ENCODE results near the genes DLST, ACYP1 and NEK9.

- PRO-cap, 6 experiments: no peak in any of the 6 experiments
- RAMPAGE, long total RNA, 2 experiments: no peak in any of the 2 experiments
- RRBS: no CpG with 5 or more reads among the region's 5 CpGs
Observed at GRCh38 chr14:74283448-74283734, 19.3 kb downstream of the ABCD4 start.

GRCh38 chr14:74510528-74511360 lies 17.2 kb downstream of the ISCA2 start:
- PRO-cap, 6 experiments: peak in 1 of 6 experiments; most common plus-strand start chr14:74511102 (in 1); most common minus-strand start chr14:74511028 (in 1)
- RAMPAGE, long total RNA, 2 experiments: no peak in any of the 2 experiments
- RRBS: 79% methylated on average over 3 of the region's 24 CpGs

GRCh38 chr14:74617356-74617738 lies 5.3 kb upstream of the LTBP2 start:
- PRO-cap, 6 experiments: peak in 1 of 6 experiments; most common plus-strand start chr14:74617607 (in 1); most common minus-strand start chr14:74617531 (in 1)
- RAMPAGE, long total RNA, 2 experiments: no peak in any of the 2 experiments
- RRBS: no CpG with 5 or more reads among the region's 5 CpGs

- PRO-cap, 6 experiments: no peak in any of the 6 experiments
- RAMPAGE, long total RNA, 2 experiments: no peak in any of the 2 experiments
- RRBS: no CpG with 5 or more reads among the region's 5 CpGs
Observed at GRCh38 chr14:74792566-74793056, 29.5 kb downstream of the YLPM1 start.

GRCh38 chr14:74881504-74882075 lies at the start of gene DLST:
TSS of gene DLST (plus strand) at chr14:74881916.
- PRO-cap, 6 experiments: peak in 6 of 6 experiments; most common plus-strand start chr14:74881942 (in 5); most common minus-strand start chr14:74881811 (in 3)
- RAMPAGE, long total RNA, 2 experiments: start-site peak on the plus strand in 2 of 2 experiments, at chr14:74881931-74881950 at its widest, 262 to 361 reads per replicate
- RRBS: 1% methylated on average over 24 of the region's 48 CpGs

GRCh38 chr14:74882076-74882941 lies 593 bp downstream of the DLST start:
- PRO-cap, 6 experiments: peak in 5 of 6 experiments; most common plus-strand start chr14:74882304 (in 3); most common minus-strand start chr14:74882244 (in 2)
- RAMPAGE, long total RNA, 2 experiments: no peak in any of the 2 experiments
- RRBS: 1% methylated on average over 14 of the region's 54 CpGs

- PRO-cap, 6 experiments: no peak in any of the 6 experiments
- RAMPAGE, long total RNA, 2 experiments: no peak in any of the 2 experiments
- RRBS: no CpG with 5 or more reads among the region's 3 CpGs
Observed at GRCh38 chr14:74898468-74898899, 16.8 kb downstream of the DLST start.

- PRO-cap, 6 experiments: peak in 3 of 6 experiments; most common plus-strand start chr14:74917081 (in 2)
- RAMPAGE, long total RNA, 2 experiments: no peak in any of the 2 experiments
- RRBS: no CpG with 5 or more reads among the region's 16 CpGs
Observed at GRCh38 chr14:74916891-74917457, 6.1 kb downstream of the RPS6KL1 start.

DNA sequence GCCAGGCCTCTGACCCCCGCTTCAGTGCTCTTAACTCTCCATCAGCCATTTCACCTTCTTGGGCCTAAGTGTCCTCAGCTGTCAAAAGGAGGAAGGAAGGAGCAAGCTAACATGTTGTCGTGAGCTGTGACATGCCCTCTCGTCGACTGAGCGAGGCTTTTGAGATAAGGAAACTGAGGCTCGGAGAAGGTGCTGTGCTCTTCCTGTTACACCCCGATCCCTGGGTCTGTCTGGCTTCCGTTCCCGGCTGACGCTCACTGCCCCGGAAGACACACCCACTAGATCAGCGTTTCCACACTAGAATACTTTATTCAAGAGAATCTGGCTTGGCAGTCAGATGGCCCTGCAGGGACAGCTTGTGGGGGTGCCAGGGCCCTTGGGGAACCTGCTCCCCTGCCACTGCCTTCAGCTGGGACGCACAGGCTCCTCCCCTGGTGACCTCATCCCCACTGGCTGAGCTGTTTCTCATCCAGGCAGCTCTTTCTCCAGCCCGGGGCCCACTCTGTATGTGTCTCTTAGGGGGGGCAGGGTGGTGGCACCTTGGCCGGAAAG lies 13.8 kb downstream of the PGF start:
- PRO-cap, 6 experiments: peak in 6 of 6 experiments; most common plus-strand start position 310 of the sequence (in 4); most common minus-strand start position 228 of the sequence (in 5)
- RAMPAGE, long total RNA, 2 experiments: no peak in any of the 2 experiments
- RRBS: 4% methylated on average over 2 of the region's 15 CpGs

- PRO-cap, 6 experiments: no peak in any of the 6 experiments
- RAMPAGE, long total RNA, 2 experiments: no peak in any of the 2 experiments
- RRBS: 11% methylated on average over 4 of the region's 12 CpGs
Observed at GRCh38 chr14:74946201-74946685, 9.2 kb downstream of the PGF start.

GRCh38 chr14:75006594-75007218 lies 4.0 kb downstream of the EIF2B2 start:
- PRO-cap, 6 experiments: peak in 1 of 6 experiments; most common minus-strand start chr14:75006681 (in 1)
- RAMPAGE, long total RNA, 2 experiments: no peak in any of the 2 experiments
- RRBS: no CpG with 5 or more reads among the region's 3 CpGs

DNA sequence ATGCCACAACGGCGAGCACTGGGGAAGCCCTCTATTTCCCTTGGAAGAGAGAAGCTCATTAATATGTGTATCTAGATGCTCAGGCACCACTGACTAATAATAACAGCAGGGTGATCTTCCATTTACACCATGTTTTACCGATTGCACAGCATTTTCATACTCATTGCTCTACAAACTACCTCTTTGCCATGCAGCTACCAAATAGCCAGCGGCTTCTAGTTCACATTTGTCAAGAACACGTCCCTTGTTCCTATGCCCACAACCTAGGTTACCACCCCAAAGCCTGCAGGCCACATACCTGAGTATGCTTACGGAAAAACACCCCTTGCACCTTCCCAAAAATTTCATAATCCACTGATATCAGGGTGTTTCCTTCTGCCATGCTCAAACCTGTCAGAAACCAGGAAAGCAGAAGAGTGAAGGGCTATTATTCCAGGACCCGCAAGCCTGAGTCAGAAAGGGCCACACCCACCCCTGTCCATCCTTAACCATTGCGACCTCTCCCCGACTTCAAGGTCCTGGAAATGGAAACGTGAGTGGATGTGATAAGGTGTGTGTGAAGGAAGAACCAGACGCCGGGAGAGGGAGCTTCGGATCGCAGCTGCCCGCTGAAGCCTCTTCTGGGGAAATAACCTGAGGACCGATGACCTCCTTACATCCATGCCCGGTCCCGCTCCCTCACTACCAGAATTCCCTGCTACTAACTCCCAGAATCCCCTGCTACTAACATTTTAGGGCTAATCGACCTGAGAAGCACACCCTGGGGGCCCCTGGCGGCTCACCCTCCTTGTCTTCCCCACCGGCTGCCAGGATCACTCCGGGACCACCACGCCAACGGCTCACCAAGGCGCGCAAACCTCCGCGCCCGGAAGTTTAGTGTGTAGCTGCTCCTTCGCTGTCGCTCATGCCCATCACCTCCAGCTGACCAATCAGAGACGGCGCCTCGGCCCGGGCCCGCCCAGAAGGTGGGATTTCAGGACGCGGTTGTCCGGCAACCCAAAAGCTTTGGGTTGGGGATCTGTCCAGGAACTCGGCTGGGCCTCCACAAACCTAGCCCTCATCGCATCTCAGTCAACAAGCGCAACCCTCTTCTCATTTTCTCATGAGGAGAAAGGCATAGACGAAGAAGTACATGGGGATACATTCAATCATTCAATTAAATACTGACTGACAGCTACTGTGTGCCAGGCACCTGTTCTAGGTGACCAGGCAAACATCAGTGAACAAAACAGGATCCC lies at the start of gene ACYP1:
Gene ACYP1 (minus strand): TSS at position 853 of the 1,238 bp plus-strand sequence.
- PRO-cap, 6 experiments: peak in 6 of 6 experiments; most common plus-strand start position 999 of the sequence (in 6); most common minus-strand start position 844 of the sequence (in 6)
- RAMPAGE, long total RNA, 2 experiments: start-site peak on the minus strand in 2 of 2 experiments, centred at positions 856 to 865 of the sequence, 24 to 31 reads per replicate
- RRBS: under 1% methylated on average over 23 of the region's 43 CpGs

DNA sequence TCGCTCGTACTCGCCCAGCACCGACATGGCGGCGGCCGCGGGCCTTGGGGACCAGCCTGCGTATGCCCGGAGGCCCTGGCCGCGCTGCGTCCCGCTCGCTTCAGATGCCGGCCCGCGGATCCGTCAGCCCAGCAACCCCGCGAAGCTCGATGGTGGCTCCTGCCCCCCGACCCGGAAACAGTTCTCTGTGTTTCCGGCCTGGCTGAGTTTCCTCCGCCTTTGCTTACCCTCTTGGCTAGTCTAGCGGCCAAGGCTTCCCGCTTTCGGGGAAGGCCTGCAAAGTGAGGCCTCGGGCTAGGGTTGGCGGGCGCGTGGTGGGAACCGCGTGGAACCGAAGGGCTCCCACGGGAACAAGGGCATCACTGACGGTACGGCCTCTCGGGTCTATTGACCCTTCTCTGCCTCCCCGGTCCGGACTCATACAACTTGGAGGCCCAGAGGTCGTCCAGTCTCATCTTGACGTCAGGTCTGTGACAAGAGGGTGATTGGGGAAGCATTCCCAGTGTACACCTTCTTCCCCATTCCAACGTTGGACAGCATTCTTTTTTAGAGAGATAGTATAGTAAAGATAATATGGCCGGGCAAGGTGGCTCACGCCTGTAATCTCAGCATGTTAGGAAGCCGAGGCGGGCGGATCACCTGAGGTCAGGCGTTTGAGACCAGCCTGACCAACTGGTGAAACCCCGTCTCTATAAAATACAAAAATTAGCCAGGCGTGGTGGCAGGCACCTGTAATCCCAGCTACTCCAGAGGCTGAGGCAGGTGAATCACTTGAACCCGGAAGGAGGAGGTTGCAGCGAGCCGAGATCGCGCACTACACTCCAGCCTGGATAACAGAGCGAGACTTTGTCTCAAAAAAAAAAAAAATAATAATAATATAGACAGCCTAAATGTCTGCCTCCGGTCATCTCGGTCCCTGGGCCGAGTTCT lies at the start of gene NEK9:
Gene NEK9 (minus strand): TSS at position 154 of the 930 bp plus-strand sequence.
- PRO-cap, 6 experiments: peak in 6 of 6 experiments; most common plus-strand start position 243 of the sequence (in 6); most common minus-strand start position 154 of the sequence (in 3)
- RAMPAGE, long total RNA, 2 experiments: start-site peak on the minus strand in 2 of 2 experiments, centred at positions 132 to 138 of the sequence, 629 to 796 reads per replicate
- RRBS: 2% methylated on average over 19 of the region's 62 CpGs

DNA sequence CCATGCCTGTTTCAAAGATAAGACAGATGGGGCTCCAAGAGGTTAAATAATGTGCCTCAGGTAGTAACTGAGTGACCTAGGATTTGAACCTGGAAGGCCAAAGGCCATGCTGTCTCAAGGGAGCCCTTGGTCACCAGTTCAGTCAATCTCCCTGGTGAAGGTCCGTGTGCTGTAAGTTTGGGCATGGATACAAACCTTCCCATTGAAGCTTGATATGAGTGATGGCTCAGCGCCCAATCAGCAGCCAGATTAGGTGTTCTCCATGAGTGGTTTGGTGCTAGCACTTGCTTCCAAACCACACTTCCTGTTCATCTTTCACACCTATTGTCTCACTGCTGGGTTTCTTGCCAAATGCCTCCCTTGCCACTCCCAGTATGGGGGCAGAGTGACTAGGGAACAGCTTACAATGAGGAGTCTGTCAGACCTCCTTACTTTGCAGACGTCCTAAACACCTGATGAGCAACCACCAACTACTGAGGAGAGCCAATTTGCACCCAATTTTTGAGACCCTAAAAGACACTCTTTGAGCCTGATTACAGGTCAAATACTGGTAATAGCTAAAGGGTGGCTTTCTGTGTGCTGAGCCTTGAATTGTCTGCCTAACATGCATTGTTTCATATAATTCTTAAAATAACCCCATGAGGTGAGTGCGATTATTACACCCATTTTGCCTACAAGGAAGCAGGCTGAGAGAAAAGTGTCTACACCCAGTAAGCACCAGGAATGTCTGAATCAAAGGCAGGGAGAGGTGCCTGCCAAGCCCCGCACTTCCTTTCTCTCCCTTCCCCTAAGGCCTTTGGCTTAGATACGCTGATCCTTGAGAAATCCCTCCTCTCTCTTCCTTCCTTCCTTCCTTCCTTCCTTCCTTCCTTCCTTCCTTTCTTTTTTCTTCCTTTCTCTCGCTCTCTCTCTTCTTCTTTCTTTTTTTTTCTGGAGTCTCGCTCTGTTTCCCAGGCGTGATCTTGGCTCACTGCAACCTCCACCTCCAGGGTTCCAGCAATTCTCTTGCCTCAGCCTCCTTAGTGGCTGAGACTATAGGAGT lies 48.3 kb upstream of the FOS start:
- PRO-cap, 6 experiments: no peak in any of the 6 experiments
- RAMPAGE, long total RNA, 2 experiments: no peak in any of the 2 experiments
- RRBS: no CpG with 5 or more reads among the region's 9 CpGs

- PRO-cap, 6 experiments: no peak in any of the 6 experiments
- RAMPAGE, long total RNA, 2 experiments: no peak in any of the 2 experiments
- RRBS: no CpG with 5 or more reads among the region's 4 CpGs
Observed at GRCh38 chr14:75263839-75264457, 14.7 kb upstream of the FOS start.

- PRO-cap, 6 experiments: peak in 2 of 6 experiments; most common plus-strand start chr14:75269076 (in 2)
- RAMPAGE, long total RNA, 2 experiments: no peak in any of the 2 experiments
- RRBS: no CpG with 5 or more reads among the region's 7 CpGs
Observed at GRCh38 chr14:75268622-75269536, 9.7 kb upstream of the FOS start.

DNA sequence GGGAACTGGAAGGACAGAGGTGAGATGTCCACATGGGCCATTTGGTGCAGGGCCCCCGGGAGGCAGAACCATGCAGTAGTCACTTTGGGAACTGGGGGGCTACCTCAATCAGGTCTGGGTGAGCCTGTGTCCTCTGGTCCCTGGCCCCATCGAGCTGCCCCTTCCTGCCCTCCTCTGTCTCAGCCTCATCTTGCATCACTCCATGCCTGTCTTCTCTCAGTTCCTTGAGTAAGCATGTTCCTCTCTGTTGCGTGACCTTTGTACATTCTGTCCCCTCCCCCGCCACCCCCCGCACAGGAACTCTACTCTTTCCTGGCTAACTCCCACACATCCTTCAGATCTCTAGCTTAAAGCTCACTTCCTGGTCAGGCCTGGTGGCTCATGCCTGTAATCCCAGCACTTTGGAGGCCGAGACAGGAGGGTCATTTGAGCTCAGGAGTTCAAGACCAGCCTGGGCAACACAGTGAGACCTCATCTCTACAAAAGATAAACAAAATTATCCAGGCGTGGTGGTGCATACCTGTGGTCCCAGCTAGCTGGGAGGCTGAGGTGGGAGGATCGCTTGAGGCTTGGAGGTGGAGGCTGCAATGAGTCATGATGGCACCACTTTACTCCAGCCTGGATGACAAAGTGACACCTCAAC lies 23.2 kb downstream of the FOS start:
- PRO-cap, 6 experiments: peak in 2 of 6 experiments; most common plus-strand start position 337 of the sequence (in 1); most common minus-strand start position 151 of the sequence (in 1)
- RAMPAGE, long total RNA, 2 experiments: no peak in any of the 2 experiments
- RRBS: no CpG with 5 or more reads among the region's 8 CpGs

GRCh38 chr14:75335522-75336032 lies 56.9 kb downstream of the FOS start:
- PRO-cap, 6 experiments: no peak in any of the 6 experiments
- RAMPAGE, long total RNA, 2 experiments: no peak in any of the 2 experiments
- RRBS: no CpG with 5 or more reads among the region's 7 CpGs

DNA sequence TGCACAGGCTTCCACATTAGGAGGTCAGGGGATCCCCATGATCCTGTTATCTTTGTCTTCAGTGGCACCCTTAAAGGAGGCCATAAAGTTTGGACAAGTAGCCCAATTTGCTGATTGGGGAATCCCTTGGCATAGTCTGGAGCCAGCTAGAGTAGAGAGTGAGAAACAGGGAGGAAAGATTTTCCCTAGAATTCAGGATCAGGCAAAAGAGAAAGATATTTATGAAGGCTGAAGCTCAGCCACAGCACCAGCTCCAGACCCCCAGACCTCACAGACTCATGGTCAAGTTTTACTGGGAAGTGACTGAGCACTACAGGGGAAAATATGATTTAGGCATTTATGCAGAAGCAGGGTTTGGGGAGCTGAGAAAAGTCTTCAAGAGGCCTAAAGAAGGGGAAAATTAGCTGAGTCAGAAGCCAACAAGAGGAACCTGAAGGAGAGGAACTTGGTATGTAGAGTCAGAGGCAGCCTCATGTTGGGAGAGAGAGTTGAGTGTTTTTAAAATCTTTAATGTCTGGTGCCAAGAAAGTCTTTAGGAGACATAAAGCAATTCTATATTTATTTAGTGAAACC lies 62.9 kb downstream of the FOS start:
- PRO-cap, 6 experiments: no peak in any of the 6 experiments
- RAMPAGE, long total RNA, 2 experiments: no peak in any of the 2 experiments

DNA sequence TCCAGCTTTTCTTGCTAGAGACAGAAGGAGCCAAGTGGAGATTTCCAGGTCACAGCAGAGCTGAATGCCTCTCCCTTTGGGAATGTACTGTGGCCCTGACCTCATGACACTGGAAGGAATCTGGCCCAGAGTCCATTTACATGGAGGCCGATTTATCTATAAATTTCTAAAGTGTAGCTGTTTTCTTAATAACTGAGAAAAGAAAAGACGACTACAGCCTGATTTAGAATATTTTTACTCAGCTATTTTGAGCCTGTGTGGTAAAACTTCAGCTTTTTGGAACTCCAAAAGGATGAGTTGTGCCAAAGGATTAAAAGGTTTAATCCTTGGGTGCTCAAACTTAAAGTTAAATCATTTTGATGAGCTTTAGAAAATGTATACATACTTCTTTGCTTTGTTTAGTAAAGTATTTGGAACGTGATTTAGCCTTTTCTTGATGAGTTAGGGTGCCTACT lies 47.0 kb upstream of the JDP2 start:
- PRO-cap, 6 experiments: no peak in any of the 6 experiments
- RAMPAGE, long total RNA, 2 experiments: no peak in any of the 2 experiments
- RRBS: no CpG with 5 or more reads among the region's 3 CpGs